Transverse colon (tissue), 4 donors: ENCODE measurements around the genes SLC6A11 and SLC6A1.

GRCh38 chr3:9917752-9918402 is 979 bp downstream of the IL17RC start:
- PRO-cap: no peak
- RAMPAGE, long total RNA, 4 experiments: start-site peak on the plus strand in 1 of 4 experiments, at chr3:9917925-9918218 at its widest, 5 to 8 reads per replicate

- PRO-cap: no peak
- RAMPAGE, long total RNA, 4 experiments: no peak in any of the 4 experiments
Measured at GRCh38 chr3:9955902-9956537, 3.8 kb upstream of the PRRT3 start.

- PRO-cap: no peak
- RAMPAGE, long total RNA, 4 experiments: no peak in any of the 4 experiments
Measured at GRCh38 chr3:10003054-10003859, 16.6 kb upstream of the EMC3 start.

DNA sequence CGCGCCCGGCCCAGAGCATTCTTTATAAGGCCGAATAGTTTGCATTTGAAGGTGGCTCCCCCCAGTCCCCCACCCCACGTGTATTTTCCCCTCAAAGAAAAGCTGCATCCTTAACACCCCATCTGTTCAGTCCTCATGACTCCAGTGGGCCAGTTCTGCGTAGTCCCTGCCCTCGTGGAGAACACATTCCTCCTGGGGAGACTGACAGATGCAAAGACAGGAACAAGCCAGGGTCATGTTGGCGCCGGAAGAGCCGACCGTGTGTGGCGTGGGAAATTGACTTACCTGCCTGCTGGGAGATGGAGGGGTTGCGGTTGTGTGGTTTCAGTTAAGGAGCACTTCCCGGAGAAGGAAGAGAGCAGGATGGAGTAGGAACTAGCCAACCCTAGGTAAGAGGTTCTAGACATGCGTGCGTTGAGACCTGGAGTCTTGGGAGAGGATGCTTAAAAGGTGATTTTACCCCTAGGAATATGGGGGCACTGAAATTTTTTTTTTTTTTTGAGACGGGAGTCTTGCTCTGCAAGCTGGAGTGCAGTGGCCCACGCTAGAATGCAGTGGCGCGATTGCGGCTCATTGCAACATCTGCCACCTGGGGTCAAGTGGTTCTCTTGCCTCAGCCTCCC is 1.2 kb downstream of the VHL start:
- PRO-cap: no peak
- RAMPAGE, long total RNA, 4 experiments: no peak in any of the 4 experiments

DNA sequence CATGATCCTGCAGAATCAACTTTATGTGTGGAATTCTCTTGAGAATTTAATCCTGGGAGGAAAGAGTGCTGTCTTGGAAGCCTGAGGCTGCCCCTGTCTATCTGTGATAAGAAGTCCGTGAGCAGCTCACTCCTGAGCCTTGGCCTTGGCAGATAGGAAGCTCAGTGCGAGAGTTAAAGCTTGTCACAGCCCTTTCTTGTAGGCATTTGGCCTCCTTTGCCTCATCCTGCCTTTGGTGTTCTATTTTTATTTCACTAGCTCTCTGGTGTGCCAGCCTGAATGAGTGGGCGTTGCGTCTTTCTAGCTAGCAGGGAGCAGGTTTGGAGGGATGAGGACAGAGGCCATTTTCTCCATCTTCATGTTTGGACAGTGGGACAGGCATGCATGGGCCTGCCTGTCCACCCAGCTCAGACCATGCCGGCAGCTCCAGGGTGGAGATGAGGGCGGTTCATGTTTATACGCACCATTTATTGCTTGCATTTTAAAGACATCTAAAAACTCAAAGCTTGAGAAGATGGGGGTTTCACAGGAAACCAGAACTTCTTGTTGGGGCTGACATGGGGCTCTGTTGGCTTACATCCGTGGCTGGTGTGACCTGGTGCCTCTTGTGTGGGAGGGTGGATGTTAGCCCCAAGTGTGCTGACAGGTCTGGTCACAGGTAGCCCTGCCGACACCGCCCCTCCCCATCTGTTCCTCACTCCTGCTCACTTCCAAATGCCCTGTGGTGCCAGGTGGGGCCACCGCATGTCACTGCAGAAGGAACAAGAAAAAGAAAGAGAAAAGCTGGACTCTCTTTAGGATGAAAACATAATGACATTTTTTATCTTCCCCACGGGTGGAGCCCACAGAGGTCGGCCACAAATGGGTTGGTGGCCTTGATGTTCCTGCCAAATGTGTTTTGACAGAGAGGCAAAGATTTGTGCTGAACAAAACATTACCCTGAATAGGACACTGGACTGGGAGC is 29.9 kb downstream of the IRAK2 start:
- PRO-cap: no peak
- RAMPAGE, long total RNA, 4 experiments: no peak in any of the 4 experiments

DNA sequence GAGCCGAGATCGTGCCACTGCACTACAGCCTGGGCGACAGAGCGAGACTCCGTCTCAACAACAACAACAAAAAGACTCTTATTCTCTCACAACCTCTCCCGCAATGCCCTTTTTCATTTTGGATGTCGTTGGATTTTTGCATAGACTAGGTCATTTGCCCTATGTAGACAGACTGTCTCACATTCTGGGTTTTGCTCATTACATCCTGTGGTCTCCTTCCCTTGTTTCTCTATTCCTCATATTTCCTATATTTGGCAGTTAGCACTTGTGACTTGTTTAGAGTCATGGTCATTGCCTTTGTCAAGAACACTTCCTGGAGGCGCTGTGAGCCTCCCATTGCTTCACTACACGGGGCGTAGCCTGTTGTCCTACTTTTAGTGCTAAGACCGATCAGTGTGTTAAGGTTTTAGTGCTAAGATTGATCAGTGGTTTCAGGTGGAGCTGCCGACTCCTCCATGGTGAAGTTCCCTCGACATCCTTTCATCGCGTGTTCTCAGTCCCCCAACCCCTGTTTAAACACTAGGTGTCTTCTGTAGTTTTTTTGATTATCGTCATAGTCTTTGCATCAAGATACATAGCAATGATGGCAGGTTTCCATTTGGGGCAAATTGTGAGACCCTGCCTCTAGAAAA is 16.1 kb upstream of the TATDN2 start:
- PRO-cap: no peak
- RAMPAGE, long total RNA, 4 experiments: no peak in any of the 4 experiments

DNA sequence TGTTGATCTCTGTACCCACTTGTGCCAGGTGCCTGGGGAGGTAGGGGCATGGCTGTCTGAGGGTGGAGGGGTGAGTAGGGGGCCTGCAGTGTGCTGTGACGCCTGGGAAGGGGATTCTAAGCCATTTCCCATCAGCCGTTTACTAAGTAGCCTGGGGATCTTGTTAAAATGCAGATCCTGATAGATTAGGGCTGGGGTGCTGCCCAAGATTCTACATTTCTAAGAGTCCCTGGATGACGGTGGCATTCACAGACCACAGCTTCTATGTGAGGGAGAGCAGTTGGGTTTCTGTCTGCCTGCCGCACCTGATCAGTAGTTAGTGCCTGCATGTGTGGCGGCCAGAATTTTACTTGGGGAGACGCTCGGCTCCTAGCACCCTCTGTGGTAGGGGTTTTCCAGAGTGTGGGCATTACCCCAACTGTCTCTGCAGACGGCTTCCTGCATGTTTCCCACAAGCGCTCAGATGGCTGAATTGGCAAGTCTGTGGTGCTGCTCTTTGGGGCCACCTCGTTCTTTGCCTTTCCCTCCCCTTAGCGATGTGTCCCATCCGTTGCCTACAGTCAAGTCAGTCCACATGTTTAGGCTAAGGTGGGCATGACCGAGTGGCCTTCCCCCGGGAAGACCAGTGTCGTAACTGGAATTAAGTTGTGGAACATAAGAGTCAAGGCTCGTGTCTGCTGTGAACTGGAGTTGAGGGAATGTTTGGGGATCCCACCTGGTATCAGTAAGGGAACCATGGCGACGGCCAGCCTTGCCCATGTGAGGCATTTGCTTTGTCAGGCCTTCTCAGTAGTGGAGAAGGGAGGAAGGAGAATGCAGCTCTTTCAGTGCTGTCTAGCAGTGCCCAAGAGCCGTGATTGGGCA is 8.2 kb downstream of the GHRL start:
- PRO-cap: no peak
- RAMPAGE, long total RNA, 4 experiments: no peak in any of the 4 experiments

- PRO-cap: no peak
- RAMPAGE, long total RNA, 4 experiments: no peak in any of the 4 experiments
Measured at GRCh38 chr3:10377207-10377868, 56.4 kb upstream of the SEC13 start.

- PRO-cap: no peak
- RAMPAGE, long total RNA, 4 experiments: no peak in any of the 4 experiments
Measured at GRCh38 chr3:10437120-10437839, 68.1 kb downstream of the ATP2B2 start.

DNA sequence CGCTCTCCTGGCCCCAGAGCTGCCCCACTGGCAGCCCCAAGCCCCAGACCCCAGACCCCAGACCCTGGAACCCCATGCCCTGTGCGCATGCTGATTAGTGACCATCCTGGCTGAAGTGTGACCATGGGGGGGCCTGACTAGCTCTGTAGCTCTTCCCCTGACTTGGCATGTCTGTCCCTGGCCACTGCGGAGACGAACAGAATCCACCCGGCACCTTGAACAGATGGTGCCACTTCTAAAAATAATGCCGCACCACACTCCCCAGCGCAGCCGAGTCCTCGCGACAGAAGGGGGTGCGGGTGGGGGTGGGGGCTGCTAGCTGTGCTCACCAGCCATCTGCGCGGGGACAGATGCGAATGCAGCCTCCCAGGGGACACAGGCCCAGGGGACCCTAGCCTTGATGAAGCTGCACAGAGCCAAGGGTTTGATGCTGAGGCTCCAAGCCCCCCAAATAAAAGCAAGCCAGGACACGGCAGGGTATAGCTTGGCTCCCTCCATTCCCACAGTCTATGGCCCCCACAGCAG is 41.4 kb downstream of the ATP2B2 start:
- PRO-cap: no peak
- RAMPAGE, long total RNA, 4 experiments: no peak in any of the 4 experiments

DNA sequence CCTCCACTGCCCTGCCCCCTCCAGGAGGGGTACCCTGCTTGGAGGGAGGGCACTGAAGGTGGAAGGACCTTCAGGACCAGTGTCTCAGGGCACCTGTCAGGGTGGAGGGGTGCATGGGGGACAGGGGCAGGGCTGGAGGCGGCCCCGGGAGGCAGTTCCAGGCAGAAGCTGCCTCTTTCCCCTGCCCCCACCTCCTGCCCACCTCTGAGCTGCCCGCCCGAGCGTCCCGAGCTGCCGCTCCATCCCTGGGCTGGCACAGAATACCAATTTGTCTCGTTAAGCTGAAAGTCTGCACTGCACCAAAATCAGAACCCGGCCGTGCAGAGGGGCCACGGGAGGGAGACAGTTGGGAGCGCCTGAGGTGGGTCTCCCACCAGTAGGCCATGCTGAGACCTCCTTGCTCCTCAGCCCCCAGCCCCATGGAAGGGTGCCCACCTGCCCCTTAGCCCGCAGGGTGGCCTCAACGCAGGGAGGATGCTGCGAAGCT is 1.3 kb upstream of the ATP2B2 start:
- PRO-cap: no peak
- RAMPAGE, long total RNA, 4 experiments: no peak in any of the 4 experiments

GRCh38 chr3:10666476-10667246 is 149.4 kb upstream of the SLC6A11 start:
- PRO-cap: no peak
- RAMPAGE, long total RNA, 4 experiments: no peak in any of the 4 experiments

DNA sequence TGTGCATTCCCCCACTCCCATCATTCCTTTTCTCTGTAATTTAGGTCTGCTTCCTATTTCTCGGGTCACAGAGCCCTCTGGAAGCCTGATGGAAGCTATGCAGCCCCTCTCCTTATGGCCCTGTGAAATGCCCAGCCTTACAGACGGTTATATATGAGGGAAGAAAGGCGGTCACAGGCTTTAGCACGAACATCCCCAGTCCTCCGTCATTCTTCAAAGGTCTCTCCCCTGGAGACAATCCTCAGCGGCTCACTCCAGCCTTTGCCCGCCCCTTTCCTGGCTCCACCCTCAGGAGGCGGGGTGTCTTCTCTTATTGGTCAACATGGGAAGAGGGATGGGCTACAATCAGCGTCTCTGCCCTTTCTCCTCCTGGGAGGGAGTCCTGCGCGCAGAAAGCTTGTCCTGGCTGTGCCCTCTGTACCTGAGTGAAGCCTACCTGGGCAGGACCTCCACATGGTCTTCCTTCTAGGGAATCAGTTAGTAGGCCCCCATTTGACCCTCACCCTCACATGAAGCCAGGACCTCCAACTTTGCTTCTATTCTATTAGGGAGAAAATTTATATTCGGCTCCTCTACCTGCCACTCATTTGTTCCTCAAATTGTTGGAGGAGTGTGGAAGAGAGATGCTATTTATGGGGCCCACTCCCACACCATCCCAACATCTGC is 113.0 kb upstream of the SLC6A11 start:
- PRO-cap: no peak
- RAMPAGE, long total RNA, 4 experiments: no peak in any of the 4 experiments

- PRO-cap: no peak
- RAMPAGE, long total RNA, 4 experiments: no peak in any of the 4 experiments
Measured at GRCh38 chr3:10758606-10759365, 57.2 kb upstream of the SLC6A11 start.

- PRO-cap: no peak
- RAMPAGE, long total RNA, 4 experiments: no peak in any of the 4 experiments
Measured at GRCh38 chr3:10815536-10816319, at the start of gene SLC6A11. TSS of gene SLC6A11 (plus strand) at chr3:10816228.

DNA sequence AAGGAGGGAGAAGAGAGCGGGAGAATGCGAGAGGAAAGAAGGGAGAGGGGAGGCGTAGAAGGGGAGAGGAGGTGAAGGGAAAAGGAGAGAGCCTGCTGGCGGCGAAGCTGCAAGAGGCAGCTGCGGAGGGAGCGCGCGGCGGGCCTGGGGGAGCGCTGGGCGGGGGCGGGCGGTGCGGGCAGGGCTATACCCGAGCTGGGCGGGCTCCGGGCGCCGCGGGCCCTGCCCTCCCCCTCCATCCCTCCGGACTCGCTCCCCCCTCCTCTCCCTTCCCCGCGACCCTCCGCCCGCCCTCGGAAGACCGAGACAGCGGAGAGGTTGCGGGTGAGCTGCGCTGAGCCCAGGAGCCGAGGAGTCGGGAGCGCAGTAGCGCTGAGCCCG is at the start of gene SLC6A1:
Gene SLC6A1 (plus strand): TSS at position 290 of the 381 bp plus-strand sequence.
- PRO-cap: unidirectional peak, plus-strand start at position 304 of the sequence
- RAMPAGE, long total RNA, 4 experiments: no peak in any of the 4 experiments

GRCh38 chr3:10993471-10994259 is 1.1 kb downstream of the SLC6A1 start:
- PRO-cap: no peak
- RAMPAGE, long total RNA, 4 experiments: no peak in any of the 4 experiments

- PRO-cap: no peak
- RAMPAGE, long total RNA, 4 experiments: no peak in any of the 4 experiments
Measured at GRCh38 chr3:11272919-11273196, 661 bp downstream of the ATG7 start.

DNA sequence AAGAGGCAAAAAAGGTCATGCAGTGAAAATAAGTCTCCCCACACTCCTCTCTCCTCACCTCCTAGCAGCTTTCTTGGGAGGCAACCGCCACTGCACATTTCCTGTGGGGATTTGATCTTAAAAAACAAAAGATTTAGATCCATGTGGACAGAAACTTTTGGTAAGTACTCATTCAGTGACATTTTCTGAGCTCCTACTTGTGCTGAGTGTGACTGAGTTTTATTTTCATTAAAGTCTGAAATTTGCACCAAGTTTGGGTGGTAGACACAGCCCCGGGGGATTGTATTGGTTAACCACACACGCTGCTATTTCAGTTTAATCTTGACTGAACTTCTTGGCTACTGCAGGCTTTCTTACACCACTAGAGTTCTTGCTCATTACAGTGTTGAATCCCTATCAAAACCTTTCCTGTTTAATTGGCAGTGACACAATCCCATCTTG is 16.4 kb downstream of the ATG7 start:
- PRO-cap: no peak
- RAMPAGE, long total RNA, 4 experiments: no peak in any of the 4 experiments

DNA sequence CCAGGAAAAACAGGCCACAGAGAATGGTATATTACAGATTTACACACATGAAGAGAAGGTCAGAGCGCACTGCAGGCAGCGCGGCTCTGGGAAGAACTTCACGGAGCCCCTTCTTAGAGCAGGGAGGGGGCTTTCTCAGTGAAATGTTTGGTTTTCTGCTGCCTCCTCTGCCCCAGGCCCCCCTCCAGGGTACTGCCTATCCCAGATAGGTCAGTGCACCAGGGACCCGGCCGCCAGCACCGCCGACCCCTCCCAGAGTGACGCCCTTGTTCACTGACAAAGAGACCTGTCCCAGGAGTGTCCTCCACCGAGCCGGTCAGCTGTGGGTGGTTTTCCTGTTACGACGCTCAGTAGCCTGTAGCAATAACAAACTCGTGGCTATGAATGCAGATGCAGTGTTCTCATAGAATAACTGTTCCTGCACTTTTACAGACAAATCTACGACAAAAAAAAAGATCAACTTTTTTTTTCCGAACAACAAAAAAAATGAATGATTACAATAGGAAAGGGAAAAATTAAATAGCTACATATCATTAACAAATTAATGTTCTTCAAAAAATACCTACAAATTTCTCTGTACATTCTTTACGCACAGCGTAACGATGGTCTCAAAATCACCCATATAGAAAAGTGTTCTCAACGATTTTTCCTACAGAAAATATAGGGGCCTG is 87.4 kb downstream of the VGLL4 start:
- PRO-cap: no peak
- RAMPAGE, long total RNA, 4 experiments: no peak in any of the 4 experiments